ENCODE measurements around the genes MAN1A1, HSF2 and HDDC2.

DNA sequence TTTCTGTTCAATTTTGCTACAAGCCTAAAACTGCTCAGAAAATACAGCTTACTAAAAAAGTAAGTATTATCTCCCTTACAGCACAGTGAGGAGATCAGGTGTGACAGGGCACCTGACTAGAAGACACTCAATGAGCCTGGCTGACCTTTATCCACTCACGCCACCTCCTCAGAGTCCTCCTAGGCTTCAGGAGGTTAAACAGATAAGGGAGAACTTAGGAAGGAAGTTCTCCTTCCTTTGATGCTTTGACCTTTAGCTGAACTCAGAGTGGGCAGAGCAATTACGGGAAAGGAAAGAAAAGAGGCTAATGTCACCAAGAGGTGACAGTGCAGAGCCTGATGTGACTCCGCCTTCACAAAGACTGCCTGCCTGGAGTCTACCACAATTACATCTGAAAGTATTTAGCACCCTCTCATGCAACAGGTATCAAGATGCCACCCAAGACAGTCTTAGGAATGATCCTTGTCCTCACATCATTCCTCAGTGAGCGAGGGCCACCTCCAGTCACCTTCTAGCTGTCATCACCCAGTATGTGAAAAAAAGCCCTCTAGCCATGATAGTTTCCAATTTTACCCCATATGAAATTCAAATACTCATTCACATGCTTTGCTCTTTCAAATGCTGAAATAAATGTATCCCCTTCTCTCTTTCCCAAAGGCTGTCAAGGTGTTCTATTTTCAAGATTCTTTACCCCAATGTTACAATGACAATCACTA, 36.6 kb downstream of the MAN1A1 start:
- PRO-cap, result no peak

GRCh38 chr6:119340018-119340236, 9.6 kb downstream of the MAN1A1 start:
- PRO-cap, result no peak

DNA sequence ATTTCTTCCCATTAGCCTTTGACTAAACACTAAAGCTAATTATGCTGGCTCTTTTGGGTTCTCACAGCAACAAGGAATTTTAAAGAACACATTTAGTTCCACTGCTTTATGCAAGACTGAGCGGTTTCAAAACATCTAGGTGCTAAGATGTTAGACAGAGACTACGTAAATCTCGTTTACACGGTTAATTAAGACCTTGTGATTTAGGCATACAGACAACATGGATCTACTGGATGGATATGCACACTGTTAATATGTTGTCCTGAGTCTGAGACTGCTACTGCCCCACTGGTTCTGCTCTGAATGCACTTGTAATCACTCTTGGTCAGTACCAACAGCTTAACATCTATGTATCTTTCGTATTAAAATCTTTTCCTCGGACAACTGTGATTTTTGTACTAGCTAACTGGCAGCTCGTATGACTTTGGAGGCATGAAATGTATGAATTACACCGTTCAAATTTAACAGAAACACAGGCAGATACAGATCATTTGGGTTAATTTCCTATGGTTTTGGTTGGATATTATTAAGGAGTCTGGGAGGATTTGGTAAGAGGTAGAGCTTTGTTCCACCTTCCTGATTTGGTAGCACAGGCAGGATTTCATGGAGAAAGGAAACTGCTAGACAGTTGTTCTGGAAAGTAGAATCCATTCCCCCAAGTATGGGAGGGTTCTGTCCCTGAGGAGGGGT, 3.0 kb downstream of the MAN1A1 start:
- PRO-cap, result no peak

GRCh38 chr6:119347965-119348026, 1.8 kb downstream of the MAN1A1 start:
- PRO-cap, result no peak

- PRO-cap, result unidirectional peak, minus-strand start at chr6:119349291; bidirectional peak, plus-strand start at chr6:119349918, minus-strand start at chr6:119349761
Observed at GRCh38 chr6:119349205-119350051, at the start of gene MAN1A1. MAN1A1 (minus strand) TSS chr6:119349761.

DNA sequence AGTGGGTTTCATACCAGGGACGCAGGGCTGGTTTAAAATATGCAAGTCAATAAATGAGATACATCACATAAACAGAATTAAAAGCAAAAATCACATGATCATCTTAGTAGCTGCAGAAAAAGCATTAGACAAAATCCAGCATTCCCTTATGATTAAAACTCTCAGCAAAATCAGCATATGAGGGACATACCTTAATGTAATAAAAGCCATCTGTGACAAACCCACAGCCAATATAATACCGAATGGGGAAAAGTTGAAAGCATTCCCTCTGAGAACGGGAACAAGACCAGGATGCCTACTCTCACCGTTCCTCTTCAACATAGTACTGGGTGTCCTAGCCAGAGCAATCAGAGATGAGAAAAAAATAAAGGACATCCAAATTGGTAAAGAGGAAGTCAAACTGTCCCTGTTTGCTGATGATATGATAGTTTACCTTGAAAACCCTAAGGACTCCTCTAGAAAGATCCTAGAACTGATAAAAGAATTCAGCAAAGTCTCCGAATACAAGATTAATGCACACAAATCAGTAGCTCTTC, 141.5 kb upstream of the MAN1A1 start:
- PRO-cap, result no peak

- PRO-cap, result no peak
Observed at GRCh38 chr6:121439470-121439903, 4.0 kb downstream of the GJA1 start.

- PRO-cap, result no peak
Observed at GRCh38 chr6:121448024-121448438, 12.6 kb downstream of the GJA1 start.

GRCh38 chr6:122008310-122008827, 391.1 kb upstream of the HSF2 start:
- PRO-cap, result no peak

- PRO-cap, result no peak
Observed at GRCh38 chr6:122128149-122128959, 271.1 kb upstream of the HSF2 start.

DNA sequence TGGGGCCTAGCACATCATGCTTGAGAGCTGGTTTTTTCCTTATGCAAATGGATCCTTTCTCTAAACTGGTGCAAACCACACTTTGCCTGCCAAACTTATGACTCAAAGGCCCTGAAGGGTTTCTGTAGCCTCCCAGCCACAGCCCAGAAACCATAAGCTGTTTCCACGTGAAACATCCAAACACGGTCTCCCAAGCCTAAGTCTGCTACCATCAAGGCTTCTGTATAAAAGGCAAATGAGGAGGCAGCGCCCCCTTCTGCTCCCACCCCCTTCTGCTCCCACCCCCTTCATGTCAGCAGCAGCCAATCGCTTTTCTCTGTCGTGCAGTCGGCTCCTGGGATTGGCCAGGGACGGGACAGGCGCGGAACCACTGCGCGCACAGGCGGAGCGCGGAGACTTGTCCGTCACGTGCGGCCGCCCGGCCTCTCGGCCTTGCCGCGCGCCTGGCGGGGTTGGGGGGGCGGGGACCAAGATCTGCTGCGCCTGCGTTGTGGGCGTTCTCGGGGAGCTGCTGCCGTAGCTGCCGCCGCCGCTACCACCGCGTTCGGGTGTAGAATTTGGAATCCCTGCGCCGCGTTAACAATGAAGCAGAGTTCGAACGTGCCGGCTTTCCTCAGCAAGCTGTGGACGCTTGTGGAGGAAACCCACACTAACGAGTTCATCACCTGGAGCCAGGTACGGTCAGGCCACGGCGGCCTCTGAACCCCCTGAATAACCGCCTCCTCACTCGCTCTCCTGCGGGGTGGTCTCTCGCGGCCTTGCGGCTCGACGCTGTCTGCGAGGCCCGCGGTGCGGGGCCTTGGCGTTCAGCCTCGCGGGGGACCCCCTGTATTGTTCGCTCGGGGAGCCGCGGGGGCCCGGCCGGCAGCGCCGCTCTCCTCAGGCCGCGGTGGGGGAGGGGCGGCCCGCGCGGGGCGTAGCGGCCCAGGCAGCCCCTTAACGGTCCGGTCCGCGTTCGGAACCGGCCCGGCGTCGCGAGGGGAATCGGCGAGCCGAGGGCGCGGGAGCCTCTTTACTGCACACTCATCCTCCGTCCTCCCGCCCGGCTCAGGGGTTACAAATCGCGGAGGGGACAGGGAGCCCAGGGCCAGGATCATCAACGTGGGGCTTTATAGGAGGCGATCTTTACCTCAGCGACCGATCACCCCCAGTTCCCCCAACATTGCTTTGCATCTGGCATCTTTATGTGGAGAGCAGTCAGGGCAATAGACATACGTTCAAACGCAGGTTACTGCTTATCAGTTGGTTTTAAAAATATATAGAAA, at the start of gene HSF2:
HSF2 (plus strand) TSS at position 497 of the 1,265 bp plus-strand sequence.
- PRO-cap, result bidirectional peak, plus-strand start at position 507 of the sequence, minus-strand start at position 198 of the sequence

DNA sequence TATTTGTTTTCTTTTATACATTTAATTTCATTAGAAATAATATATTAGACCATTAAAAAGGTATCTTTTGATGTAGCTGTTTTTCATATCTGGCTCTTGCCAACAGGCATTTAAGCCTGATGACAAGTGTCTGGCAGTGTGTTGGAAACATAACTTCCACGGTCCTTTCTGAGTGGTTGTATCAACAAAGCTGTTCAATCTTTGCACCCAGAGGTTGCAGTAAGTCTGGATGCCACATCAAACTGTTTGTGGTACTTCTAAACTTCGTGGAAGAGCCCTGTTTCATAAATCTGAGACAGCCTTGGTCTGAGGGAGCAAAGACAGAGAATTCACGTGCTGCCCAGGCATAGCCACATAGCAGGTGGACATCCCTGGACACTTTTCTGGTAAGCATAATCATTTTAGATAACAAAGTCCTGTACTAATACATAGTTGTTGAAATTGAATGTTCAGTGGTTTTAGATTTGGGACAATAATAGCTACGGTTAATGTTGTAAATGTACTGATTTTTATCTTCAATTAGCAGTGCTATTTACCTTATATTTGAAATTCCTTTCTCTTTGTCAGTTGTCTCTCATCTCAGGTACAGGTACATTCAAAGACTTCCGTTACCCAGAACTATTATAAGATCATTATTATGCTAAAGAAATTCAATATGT, 197.2 kb downstream of the TRDN start:
- PRO-cap, result no peak

DNA sequence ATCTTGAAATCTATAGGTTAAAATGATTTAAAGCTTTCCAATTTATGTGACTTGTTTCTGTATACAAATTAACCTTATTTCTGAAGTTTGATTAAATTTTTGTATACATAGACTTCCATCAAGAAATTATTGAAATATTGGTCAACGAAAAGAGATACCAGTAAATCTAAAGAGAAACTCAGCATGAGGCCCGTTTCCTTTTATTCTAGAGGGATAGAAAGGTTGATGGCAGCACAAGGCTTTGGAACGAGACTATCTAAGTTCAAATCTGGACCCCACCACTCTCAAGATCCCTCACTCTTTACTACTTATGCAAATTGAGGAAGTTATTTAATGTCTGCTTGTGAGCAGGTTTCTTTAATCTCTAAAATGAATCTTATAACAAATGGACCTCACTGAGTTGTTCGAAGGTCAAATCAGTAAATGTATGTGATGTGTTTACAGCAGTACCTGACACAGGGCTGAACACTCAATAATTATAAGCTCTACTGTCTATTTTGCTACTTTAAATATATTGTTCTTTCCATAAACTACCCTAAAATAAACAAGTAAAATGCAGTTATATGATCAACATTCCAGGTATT, 48.3 kb upstream of the TRDN start:
- PRO-cap, result no peak

DNA sequence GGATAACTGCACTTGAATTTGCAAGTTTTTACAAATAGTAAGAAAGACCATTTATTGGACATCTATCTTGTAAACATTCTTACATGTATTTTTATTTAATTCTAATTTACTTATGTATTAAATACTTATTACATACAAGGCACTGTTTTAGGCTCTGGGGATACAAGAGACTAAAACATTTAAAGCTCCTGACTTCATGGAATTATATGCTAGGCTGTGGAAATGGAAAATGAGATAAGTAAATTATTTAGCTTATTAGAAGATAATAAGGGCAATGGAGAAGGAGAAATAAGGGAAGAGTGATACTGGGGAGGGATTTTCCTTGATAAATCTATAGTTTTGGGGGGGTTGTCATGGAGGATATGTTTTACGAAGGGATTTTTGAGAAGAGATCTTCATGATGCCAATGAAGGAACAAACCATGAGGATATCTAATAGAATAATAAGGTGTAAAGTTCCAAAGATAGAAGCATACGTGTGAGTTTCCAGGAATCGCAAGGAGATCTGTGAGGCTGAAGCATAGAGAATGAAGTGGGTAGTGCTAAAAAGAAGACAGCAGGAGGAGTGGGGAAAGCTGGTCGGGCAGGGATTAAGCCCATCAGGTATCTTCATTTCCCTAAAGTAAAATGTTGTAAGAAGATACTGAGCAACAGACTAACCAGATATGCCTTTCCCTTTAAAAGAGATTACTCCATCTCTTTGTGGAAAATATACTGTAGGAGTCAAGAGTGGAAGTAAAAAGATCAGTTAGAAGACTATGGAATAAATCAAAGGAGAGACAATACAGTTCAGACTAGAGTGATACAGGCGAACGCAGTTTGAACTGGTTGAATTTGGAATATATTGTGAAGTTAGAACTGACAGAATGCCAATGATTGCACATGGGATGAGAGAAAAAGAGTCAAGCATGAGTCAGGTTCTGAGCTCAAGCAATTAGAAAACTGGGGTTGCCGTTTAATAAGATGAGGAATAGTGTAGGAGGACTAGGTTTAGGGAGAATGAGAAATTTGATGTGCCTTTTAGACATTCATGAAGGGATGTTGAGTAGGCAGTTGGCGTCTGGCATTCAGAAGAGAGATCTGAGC, 7.6 kb downstream of the RNF217 start:
- PRO-cap, result no peak

DNA sequence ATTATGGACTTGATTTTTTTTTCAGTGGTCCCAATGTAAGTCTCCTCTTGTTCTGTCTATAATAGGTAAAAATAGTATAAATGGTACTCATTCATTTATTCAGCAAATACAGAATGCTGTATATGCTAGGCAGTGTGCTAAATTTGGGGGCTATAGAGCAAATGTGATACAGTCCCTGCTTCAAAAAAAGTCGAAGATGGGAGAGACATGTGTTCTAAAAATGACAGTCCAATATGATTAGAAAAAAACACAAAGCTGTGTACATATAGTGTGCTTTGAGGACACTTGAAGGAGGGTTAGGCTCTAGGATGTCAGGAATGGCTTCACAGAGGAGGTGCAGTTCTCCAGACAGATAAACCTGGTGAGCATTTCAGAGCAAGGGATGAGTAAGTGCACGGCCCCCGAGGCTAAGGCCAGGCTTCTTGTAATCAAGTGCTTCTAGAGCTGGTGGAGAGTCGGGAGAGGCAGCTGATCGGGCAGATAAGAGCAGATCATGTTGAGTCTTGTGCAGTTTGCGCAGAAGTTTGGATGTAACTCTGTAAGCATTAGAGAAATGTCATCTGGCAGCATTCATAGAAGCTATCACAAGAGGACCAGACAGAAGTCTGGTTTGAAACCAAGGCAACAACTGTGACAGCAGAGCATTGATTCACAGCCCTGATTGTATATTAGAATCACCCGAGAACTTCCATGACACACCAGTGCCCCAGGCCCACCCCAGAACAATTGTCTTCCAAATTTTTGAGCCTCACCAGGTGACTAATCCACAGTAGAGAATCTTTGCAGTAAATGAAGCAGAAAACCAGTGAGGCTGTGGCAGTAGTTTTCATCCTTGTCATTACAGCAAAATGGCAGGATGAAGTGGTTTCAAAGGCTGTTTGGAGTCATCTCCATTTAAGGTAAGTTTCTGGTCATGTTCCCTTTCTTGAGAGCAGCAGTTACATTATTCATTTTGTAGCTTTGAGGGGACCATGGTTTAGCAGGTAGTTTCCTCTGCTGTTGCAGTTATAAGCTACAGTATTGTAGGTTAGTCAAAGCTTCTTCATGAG, 83.8 kb downstream of the RNF217 start:
- PRO-cap, result no peak

DNA sequence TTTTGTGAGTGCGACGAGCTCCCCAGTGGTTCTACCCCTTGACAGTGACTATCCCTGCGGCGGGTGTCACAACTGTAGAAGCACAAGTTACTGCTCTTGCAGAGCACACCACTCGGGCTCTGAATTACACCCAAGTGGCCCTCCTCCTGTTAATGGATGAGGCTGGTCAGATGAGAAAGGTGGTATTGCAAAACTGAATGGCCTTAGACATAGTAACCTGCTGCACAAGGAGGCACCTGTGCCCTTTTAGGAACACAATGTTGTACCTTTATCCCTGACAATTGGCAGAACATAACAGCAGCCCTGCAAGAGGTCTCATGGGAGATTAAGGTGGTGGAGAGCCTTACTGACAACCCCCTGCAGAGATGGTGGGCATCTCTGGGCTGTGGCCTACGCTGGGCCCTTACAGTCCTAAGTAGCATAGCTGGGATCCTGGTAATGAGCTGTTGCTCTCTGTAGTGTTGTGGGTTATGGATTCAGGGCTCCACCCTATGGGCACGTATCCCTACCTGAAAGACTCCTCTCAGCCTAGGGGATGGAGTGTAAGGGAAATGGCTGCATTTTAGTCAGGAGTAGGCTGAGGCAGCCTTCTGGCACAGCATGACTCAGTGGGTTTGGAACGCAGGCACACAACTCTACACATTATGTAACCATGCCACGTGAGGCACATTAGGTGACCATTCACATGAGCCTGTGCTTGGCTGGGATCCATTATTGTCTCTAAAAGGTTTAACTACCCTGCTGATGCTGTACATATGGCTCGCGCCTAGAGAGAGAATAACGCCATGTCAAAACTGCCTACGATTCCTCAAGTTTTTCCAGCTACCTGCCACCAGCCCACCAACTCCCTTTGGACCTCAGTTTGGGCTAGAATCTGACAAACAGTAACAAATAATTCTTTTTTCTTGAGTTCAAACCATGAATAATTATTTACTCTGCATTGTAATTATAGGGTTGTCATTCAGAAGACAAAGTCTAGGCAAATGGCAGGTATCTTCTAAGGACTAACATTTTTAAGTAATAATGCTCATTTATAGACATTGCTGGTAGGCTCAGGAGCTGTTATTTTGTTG, 27.9 kb downstream of the HDDC2 start:
- PRO-cap, result no peak

- PRO-cap, result bidirectional peak, plus-strand start at chr6:125301757, minus-strand start at chr6:125301710; unidirectional peak, minus-strand start at chr6:125301951
Observed at GRCh38 chr6:125301459-125302550, at the start of gene HDDC2. HDDC2 (minus strand) TSS chr6:125301967.

DNA sequence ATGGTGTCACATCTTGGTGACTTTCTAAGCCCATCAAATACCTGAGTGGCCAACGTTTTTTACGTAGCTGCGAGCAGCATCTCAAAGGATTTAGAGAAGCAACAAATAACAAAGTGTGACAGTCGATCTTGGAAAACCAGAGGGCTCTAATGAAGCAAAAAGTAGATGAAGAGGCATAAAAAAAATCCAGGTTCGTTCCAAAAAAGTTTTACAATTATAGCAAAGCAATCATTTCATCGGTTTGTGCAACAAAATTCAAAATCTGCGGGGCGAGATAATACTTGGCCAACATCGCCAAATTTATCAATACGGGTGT, 3.3 kb upstream of the HEY2 start:
- PRO-cap, result no peak

DNA sequence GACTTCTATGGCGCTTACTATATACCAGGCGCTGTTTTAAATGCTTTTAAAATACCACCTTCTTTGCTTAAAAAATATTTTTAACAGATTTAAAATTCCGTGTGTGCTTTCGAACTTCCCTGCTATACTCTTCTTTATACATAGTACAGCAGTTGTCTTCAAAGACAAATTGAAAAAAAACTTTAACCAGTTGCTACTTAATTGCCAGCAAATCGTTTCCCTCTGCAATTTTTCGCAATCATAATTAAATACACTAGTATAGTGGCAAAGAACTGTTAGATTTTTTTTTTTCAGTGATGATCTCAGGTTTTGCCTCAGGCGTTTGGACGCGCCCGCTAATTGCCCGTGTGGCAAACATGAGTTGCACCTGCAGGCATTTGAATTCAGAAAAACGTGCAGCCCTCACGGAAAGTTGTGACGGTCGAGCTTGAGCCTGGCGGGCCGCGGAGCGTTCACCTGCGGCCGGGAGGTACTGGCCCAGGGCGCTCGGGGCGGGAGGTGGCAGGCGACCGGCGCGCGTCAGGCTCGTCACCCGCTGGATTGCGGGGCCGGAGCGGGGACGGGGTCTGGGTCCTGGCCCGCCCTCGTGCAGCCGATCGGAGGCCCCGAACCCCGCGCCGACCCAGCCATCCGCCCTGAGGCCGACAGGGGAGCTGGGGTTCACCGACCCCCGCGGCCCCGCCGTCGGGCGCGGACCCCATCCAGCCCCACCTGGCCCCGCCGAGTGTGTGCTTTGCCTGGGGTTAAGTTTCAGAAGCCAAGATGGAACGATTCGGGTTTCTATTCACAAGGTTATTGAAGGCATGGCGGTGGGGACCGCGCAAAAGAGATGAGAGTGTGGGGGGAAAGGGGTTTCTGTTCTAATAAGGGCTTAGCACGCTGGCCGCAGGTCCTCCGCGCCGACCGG, 1.9 kb upstream of the HEY2 start:
- PRO-cap, result bidirectional peak, plus-strand start at position 531 of the sequence, minus-strand start at position 471 of the sequence

DNA sequence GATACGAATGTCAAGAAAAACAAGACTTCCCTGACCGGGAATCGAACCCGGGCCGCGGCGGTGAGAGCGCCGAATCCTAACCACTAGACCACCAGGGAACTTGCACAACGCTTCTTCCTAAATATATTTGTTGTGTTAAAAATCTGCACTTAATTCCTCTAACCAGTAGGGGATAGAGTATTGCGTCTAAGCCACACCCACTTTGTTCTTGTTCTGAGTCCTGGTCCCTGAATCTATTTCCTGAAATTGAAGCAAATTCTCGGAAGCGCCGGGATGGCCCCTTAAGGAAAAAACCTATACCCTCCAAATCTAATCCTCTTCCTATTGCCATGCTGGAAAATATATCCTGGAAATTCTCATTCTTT, 10.6 kb upstream of the NCOA7 start:
- PRO-cap, result bidirectional peak, plus-strand start at position 205 of the sequence, minus-strand start at position 100 of the sequence